ENCODE data around the genes ARMC12 and ETV7.

- RRBS = no CpG with 5 or more reads among the region's 6 CpGs
Observed at GRCh38 chr6:35731303-35731418, 5.7 kb upstream of the ARMC12 start.

GRCh38 chr6:35731881-35732778 is 4.7 kb upstream of the ARMC12 start:
- RRBS = 3% methylated on average over 22 of the region's 55 CpGs

GRCh38 chr6:35736680-35737359 is at the start of gene ARMC12:
ARMC12 (plus strand) TSS chr6:35737032.
- RRBS = 93% methylated on average over 5 of the region's 14 CpGs

DNA sequence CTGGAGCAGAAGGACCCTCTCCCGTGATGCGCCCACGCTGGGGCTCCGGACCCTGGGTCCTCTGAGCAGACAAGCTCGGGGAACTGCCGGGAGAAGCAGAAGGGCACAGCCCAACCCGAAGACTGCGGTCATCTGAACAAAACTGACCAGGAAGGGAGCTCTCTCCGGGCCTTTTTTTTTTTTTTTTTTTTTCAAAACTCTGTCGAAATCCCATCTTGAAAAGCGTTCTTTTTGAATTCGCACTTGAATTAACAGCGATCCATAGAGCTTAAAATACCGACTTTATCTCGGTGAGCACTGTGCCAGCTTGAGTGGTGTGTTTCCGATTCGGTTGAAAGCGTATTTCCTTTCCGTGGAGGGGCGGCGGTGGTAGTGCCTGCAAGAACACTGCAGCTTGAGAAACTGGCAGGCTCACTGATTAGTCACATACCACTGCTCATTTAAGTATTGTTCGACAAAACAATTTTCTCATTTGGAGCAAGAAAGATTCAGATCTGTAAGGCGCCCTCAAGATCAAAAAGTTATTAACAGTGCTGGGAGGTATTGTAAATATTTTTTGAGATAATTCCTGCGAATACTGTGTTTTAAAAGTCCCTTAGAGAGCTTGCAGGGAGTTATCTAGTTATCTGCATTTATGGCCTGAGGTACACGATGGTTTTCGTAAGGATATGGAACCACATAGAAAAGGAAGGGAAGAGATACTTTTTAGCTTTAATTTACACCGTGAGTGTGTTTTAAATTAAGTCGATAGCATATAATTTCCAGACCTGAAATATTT is 1.2 kb downstream of the MAPK14 start:
- RRBS = under 1% methylated on average over 8 of the region's 28 CpGs

DNA sequence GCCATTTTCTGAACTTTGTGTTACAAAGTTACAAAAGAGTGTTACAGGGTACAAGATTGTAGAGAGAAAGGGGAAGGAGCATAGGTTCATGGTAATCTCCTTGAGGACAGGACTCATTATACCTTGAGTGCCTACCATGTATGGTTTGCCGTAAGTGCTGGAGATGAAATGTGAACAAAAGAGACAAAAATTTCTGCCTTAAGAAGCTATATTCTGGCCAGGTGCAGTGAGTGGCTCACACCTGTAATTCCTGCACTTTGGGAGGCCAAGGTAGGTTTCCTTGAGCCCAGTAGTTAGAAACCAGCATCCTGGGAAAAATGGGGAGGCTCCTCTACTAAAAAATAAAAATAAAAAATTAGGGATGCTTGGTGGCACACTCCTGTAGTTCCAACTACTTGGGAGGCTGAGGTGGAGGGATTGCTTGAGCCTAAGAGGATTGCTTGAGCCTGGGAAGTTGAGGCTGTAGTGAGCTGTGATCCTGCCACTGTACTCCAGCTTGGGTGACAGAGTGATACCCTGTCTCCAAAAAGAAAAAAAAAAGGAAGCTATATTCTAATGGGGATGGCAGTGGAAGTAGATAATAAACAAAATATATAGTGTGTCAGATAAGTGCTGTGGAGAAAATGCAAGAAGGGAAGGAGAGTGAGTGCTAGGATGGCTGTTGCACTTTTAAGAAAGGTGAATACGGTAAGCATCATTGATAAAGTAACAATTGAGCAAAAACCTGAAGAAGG is 10.0 kb downstream of the MAPK14 start:
- RRBS = no CpG with 5 or more reads among the region's 2 CpGs

DNA sequence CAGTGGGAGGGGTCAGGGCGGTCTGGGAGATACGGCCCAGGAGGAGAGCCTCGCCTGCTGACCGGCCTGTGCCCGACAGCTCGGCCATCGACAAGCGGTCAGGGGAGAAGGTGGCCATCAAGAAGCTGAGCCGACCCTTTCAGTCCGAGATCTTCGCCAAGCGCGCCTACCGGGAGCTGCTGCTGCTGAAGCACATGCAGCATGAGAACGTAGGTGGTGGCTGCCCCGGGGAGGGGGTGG is 799 bp downstream of the MAPK13 start:
- RRBS = 65% methylated on average over 12 of the region's 16 CpGs

- RRBS = no CpG with 5 or more reads among the region's 5 CpGs
Observed at GRCh38 chr6:36244776-36245113, 25.1 kb upstream of the PNPLA1 start.

GRCh38 chr6:36387454-36388141 is at the start of gene ETV7:
ETV7 (minus strand) TSS chr6:36387669.
- RRBS = 11% methylated on average over 24 of the region's 54 CpGs

DNA sequence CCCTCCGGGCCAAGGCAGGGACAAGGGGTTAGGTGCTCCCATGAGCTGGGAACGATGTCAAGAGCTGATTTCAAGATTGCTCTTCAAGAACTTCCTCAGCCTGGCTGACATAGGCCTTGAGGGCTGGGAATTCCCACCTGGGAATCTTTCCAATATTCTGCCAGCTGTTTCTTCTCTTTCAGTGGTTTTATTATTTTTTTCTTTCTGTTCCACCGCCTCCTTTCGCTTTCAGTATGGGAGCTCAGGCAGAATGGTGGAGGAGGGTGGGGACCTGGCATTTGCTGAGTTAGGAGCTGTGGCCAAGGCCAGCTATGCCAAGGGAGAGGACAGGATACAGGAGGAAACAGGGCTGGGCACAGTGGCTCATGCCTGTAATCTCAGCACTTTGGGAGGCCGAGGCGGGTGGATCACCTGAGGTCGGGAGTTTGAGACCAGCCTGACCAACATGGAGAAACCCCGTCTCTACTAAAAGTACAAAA is 33.7 kb downstream of the SRSF3 start:
- RRBS = no CpG with 5 or more reads among the region's 8 CpGs

GRCh38 chr6:36642982-36643479 is 35.5 kb upstream of the CDKN1A start:
- RRBS = no CpG with 5 or more reads among the region's 4 CpGs

- RRBS = no CpG with 5 or more reads among the region's 11 CpGs
Observed at GRCh38 chr6:36683799-36684175, 5.3 kb downstream of the CDKN1A start.

GRCh38 chr6:36685049-36685413 is 6.5 kb downstream of the CDKN1A start:
- RRBS = 94% methylated on average over 2 of the region's 7 CpGs

DNA sequence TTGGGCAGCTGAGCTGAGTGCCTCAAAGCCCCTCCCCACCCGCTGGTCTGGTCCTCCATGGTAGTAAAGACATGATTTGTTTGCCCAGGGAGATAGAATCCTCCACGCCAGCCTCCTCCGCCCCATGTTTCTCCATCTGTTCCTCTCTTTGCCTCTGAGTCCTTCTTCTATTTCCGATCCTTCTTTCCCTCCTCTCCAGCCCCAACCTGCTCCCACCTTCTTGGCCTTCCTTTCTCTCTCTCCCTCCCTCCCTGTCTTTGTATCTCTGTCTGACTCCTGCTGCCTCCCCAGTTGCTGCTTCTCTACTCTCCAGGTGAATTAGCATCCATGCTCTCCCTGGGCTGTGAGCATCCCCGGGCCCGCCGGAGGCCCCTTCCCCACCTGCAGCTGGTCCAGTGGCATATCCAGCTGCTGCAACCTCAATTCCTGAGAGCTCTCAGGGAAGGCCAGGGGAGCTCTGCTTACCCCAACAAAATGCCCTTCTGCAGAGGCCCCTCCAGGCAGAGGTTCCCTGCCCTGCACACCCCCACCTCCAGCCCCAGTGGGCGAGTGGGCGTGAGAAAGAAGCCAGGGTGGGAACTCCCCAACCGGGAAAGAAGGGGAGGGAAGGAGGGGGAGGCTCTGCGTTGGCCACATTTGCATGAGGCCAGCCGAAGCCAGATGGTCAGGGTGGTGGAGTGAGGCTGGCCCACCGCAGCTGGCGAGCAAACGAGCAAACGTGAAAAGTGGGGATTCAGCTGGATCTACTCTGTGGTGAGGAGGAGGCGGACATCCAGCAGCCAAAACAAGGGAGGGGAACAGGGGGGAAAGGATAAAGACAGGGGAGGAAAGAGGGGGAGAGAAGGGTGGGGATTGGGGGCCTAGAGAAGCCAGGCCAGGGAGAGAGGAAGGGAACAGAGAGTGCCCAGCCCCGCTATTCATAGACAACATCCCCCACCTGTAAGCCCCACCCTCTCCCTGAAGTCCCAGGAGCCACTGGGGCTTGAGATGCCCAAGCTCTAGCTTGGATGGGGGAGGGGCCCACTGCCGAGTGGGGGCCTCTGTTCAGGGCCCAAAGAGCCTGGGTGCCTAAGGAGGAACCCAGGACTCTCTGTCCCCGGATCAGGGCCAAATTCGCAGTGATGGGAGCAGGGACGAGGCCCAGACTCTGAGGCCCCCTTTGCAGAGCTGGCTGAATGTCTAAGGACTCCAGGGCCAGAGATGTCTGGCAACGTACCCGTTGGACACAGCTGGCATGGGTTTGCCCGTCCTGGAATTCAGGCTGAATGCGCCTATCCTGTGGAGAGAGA is 45.4 kb downstream of the CPNE5 start:
- RRBS = no CpG with 5 or more reads among the region's 26 CpGs

- RRBS = no CpG with 5 or more reads among the region's 12 CpGs
Observed at GRCh38 chr6:36820706-36821533, 18.3 kb downstream of the CPNE5 start.

GRCh38 chr6:36844157-36844875 is 5.1 kb upstream of the CPNE5 start:
- RRBS = no CpG with 5 or more reads among the region's 15 CpGs

GRCh38 chr6:36848488-36849696 is 9.6 kb upstream of the CPNE5 start:
- RRBS = no CpG with 5 or more reads among the region's 29 CpGs

DNA sequence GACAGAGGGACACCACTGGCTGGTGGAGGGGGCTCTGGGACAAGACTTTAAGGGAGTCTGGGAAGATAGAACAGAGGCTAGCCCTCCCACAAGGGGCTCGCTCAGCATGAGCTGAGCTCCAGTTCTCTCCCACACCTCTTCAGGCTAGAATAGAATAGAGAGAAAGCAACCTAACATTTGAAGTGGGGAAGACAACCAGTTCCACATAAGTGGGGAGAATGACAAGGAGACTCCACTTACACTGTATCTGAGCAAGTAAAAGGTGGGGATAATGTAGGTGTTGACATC is 7.0 kb downstream of the PPIL1 start:
- RRBS = no CpG with 5 or more reads among the region's 1 CpG

- RRBS = no CpG with 5 or more reads among the region's 2 CpGs
Observed at GRCh38 chr6:36871682-36872020, 3.0 kb downstream of the PPIL1 start.

DNA sequence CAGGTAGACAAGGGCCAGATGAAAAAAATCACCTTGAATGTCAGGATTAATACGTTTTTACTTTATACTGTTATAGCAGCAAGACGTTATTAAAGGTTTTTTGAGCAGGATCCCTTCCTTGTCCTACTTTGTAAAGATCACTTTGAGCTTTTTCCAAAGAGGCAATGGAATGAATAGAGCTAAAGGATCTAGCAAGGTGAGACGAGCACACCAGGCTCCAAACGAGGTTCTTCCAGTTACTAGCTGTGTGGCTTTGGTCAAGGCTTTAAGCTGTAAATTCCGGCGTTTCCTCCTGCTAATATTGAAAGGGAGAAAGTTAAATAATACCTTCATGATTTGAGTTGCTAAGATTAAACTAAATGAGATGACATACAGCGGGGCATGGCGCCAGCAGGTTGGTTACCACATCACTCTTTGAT is 762 bp downstream of the PPIL1 start:
- RRBS = no CpG with 5 or more reads among the region's 8 CpGs

GRCh38 chr6:36972271-36972907 is 13.6 kb downstream of the MTCH1 start:
- RRBS = no CpG with 5 or more reads among the region's 12 CpGs

Measured in hTERT-HM (cell line).